B cell (primary cell): ENCODE measurements around a stretch of chr14.

DNA sequence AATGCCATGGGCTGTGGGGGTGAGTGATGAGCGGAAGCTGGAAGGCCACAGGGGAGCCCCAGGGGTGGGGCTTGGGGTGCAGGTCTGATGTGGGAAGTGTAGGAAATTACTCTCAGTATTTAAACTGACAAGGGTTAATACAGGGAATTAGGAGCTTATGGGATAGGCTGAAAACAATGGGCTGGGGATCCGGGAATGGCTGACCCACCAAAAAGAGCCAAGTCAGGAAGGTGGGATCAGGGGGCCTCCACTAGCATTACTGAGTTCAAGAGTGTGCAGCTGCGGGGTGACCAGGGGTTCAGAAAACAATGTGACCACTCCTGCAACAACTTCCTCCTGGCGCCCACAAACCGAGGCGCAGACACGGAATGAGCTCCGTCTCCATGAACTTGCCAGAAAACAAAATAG, 16.7 kb upstream of the YY1 start:
- PRO-cap: no peak
- CAGE, long polyA plus RNA: no peak

DNA sequence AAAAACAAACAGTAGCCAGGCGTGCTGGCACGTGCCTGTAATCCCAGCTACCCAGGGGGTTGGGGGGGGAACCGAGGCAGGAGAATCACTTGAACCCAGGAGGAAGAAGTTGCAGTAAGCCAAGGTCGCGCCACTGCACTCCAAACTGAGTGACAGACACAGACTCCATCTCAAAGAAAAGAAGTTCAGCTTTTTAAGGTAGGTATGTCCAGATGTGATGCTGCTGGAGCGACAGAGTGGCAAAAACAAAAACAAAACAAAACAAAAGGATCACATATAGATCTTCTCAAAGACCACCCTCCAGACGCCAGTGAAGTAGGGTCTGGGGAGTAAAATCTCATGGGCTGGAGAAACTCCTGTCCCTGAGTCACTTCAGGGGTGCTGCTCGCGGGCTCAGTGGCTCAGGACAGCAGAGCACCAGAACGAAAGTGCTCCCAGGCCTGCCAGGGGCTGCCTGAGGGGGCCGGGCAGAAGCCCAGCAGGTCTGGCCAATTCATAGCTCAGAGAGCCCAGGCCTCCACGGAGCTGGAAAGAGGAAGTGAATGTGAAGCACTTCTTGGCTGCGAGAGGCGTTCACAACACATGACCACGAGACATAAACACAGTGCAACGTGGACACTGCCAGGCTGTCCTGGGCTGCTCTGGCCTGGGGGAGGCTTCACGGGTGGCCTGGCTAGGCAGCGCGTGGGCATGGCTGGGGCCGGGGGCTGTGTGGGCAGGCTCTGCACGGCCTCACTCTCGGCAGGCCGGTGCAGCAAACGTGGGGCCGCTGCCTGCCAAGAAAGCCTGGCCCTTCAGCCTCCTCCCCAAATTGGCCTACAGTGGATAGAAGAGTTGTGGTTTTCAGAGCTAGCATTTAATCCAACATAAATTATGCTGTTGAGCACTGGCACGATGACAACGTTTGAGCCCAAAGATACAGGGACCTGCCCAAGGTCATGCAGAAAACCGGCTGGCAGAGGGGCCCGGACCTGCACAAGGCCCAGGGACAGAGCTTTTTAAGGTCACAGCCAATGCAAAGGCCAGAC, 9.0 kb downstream of the SLC25A29 start:
- PRO-cap: no peak
- CAGE, long polyA plus RNA: no peak

DNA sequence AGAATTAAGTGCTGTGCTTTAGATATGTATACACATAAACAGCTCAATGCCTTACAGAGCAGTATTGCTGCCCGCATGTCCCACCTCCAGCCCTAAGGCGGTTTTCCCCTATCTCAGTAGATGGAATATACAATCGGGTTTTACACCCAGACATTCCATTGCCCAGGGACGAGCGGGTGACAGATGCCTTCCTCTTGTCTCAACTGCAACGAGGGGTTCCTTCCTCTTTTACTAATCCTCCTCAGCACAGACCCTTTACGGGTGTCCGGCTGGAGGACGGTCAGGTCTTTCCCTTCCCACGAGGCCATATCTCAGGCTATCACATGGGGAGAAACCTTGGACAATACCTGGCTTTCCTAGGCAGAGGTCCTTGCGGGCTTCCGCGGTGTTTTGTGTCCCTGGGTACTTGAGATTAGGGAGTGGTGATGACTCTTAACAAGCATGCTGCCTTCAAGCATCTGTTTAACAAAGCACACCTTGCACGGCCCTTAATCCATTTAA, 5.9 kb upstream of the SLC25A29 start:
- PRO-cap: unidirectional peak, plus-strand start at position 247 of the sequence
- CAGE, long polyA plus RNA: no peak

DNA sequence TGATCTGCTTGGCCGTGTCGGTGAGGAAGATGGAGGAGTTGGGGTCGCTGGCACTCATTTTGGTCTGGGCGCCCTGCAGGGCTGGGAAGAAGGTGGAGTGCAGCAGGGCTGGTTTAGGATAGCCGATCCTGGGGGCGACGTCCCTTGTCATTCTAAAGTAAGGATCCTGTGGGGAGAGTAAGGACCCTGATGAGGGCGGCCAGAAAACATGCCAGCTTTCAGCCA, 19.2 kb downstream of the SLC25A47 start:
- PRO-cap: no peak
- CAGE, long polyA plus RNA: no peak

DNA sequence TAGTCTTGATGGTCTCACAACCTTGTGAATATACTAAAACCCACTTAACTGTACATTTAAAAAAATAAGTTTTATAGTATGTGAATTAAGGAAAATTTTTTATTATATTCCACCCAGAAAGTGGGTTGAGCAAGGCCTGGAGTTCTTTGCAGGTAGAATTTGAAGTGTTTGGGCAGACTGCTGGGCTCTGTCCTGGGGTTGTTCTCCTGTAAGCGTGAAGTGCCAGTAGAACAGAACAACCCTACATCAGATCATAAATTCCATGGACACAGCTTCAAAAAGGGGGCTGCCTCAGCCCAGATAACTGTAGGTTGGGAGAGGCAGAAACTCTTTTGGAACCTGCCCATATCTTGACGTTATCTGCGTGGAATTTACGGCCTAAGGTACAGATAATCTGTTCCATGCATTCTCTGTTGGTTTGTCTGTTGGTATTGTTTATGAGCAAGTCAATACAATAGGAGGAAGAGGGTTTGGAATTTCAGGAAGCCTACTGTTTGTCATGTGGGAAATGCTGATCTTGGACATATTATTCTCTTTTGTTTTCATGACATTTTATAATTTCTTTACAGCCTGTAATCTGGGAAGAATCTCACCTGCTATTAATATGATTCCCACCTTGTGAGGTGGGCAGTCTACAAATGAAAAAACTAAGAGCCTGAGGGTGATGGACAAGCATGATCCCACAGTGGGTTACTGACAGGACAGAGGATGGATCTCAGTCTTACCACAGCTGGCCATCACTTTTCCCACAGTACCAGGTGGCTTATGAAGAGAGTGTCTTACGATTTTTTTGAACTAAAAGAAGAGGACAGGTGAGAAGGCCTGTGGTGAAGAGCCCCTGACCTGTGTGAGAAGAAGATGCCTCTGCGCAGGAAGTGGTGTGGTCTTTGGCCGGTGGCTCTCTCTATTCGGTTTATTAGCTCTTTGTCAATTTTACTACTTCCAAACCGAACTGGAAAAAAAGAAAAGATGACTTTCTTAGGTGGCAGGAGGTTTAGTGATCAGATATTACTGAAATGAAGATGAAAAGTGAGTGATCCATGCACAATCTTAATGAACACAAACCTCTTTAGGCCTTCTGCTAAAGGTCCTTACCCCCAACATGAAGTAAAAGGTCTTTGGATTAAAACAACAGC, 15.1 kb downstream of the WARS1 start:
- PRO-cap: no peak
- CAGE, long polyA plus RNA: no peak

GRCh38 chr14:100368912-100369825, 6.0 kb downstream of the WARS1 start:
- PRO-cap: no peak
- CAGE, long polyA plus RNA: no peak

GRCh38 chr14:100397996-100398389, 21.7 kb downstream of the WDR25 start:
- PRO-cap: no peak
- CAGE, long polyA plus RNA: no peak

GRCh38 chr14:100425025-100425557, 48.8 kb downstream of the WDR25 start:
- PRO-cap: no peak
- CAGE, long polyA plus RNA: no peak

DNA sequence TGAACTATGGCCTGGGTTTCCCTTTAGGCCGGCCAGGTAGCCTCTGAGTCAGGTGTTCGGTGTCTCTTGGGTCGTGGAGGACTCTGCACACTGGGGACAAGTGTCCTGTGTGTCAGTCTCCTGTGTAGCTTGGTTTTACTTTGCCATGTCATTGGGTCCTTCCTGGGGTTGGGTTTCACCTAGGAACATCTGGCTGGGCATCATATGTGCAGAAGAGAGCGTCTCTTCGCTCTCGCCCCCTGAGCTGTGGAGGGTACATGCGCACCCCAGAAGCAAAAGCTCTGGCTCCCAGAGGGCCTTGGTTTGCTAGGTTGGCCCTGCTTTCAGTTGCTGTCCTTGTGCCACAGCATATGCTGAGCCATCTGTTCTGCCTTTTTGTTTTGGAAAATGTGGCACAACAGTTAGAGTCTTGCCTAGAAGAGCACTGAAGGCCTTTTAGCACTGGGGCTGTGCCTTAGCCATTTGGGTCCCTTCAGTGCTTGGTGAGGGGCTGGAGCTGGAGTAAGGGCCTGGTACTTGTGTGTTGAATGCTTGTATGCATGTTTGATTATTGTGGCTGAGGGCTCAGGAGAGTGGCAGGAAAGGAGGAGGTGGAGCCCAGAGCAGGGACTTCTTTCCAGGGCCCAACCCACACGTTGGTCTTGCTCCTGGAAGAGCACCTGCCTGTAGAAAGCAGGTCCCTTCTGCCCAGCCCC, 60.4 kb downstream of the WDR25 start:
- PRO-cap: no peak
- CAGE, long polyA plus RNA: no peak

DNA sequence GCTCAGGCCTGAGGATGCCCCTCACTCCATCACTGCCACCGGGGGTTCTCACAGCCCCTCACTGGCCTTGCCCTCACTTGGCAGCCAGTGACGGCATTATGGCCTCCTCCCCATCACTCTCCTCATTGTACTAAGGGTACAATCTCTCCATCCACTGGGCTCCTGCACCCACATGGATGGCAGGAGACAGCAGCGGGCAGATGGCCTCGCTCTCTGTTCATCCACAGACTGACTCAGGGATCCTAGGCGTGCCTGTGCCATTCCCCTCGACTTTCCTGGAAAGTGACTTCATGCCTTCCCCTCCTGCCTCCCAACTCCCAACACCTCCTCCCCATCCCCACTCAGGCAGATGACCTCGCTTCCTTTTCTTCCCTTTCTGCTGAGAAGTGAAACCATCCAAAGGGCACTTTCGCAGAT, 29.7 kb downstream of the BEGAIN start:
- PRO-cap: no peak
- CAGE, long polyA plus RNA: no peak

GRCh38 chr14:100669283-100670021, 57.2 kb upstream of the DLK1 start:
- PRO-cap: no peak
- CAGE, long polyA plus RNA: no peak

GRCh38 chr14:100696604-100697173, 30.0 kb upstream of the DLK1 start:
- PRO-cap: no peak
- CAGE, long polyA plus RNA: no peak

DNA sequence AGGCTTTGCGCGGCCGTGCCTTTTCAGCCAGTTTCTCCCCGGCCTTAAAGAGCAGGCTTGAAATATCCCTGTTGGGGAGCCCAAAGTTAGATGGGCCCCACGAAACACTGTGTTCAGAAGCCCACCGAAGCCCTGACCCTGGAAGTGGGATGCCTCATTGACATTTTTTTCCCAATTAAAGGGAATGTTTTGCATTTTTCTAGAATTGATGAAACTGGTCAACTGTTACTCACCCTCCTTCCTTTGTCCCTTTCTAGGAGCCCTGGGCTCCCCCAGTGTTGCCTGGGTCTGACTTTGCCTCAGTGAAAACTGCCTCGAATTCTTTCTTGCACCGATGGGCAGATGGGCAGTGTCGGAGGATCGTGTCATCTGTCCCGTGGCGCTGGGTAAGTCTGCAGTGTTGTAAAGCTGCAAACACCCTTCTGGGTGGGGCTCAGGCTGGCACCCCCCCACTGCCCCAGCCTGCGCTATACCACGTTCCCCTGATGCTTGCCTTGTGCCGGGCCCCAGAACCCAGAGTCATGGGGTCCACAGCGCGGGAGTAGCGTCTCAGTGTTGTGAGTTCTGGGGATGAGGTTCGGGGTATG, 4.7 kb downstream of the RTL1 start:
- PRO-cap: no peak
- CAGE, long polyA plus RNA: no peak

DNA sequence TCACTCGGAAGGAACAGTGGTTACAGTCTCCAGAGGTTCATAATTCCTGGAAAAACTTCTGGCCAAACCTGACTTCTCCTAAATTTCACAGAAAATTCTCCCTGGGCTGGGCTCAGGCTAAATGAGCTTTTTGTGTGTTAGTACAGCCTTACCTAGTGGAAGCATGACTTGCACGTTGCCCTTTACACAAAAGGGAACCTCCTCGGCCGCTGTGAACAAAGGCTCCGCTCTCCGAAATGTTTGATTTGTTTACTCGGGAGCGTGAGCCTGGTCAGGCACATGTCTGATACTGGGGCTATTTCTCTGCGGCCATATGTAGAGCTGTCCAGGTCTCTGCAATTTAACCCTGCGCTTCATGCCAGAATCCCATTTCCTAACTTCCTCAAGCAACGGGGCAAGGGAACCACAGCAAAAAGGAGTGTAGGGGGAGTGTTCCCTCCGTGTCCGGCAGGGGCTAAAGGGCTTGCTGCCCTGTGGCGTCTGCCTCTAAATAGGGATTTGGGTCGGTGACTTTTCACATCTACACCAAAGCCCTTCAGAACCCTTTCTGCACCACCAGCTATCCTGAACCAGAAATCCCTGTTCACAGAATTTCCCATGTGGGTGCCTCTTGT, 3.2 kb downstream of the RTL1 start:
- PRO-cap: no peak
- CAGE, long polyA plus RNA: no peak

DNA sequence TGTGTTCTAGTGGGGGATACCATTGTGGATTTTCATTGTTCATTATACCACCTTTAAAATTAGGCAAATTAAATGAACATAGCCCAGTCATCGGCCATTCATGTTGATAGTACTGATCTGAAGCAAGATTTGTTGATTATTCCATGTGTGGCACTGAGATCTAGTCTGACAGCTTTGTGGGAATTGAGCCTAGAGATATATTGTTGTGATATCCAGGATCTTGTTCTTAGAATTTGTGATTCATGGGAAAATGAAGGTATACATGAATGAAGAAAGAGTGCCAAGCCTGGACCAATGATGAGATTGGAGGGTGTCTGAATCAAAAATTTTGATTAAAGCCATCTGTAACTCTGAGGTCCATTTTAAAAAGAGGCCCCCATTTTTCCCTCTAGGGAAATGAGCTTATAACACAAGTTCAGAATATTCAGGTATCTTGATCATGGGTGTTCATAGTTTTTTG, 39.7 kb upstream of the RTL1 start:
- PRO-cap: no peak
- CAGE, long polyA plus RNA: no peak

DNA sequence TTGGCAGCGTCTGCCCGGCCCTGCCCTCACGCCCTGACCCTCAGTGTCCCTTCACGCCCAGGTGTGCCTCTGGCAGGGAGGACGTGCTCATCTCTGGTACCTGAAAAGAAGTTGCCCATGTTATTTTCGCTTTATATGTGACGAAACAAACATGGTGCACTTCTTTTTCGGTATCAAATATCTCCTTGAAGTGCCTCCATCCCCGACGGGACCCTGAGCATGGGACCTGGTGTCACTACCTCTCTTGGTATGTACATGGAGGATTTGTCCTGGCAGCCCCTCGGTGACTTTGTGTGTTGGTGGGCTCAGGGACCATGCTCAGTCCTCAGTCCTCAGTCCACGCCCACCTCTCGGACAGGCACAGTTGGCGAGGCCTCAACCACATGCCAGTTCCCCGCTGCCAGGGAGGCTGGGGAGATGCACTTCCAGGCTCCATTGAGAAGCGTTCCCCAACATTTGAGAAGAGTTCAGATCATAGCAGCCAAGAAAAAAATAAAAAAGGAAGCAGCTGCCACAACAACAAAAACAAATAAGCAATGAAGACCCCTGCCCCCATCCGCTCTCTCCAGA, 130.2 kb upstream of the RTL1 start:
- PRO-cap: no peak
- CAGE, long polyA plus RNA: no peak

DNA sequence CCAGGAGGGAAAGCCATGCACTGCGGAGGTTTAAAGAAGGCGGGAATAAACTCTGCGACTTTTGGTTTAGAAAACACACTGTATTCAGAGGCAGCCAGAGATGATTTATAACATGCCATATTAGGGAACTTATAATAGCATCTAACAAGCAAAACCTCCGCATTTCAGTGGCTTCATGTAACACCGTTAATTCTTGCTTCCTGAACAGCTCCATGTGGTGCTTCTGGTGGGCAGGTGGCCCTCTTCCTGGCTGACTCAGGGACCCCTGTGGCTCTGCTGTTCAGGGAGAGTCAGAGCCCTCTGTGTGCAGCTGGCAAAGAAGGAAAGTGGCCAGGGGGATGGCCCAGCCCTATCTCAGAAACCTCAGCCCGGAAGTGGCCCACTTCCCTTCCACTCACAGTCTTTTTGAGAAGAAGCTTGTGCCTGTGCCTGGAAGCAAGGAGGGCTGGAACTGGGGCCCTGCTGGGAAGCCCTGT, 217.0 kb upstream of the RTL1 start:
- PRO-cap: bidirectional peak, plus-strand start at position 414 of the sequence, minus-strand start at position 319 of the sequence
- CAGE, long polyA plus RNA: no peak

- PRO-cap: no peak
- CAGE, long polyA plus RNA: no peak
Measured at GRCh38 chr14:101359961-101360979, 401.2 kb upstream of the PPP2R5C start.

DNA sequence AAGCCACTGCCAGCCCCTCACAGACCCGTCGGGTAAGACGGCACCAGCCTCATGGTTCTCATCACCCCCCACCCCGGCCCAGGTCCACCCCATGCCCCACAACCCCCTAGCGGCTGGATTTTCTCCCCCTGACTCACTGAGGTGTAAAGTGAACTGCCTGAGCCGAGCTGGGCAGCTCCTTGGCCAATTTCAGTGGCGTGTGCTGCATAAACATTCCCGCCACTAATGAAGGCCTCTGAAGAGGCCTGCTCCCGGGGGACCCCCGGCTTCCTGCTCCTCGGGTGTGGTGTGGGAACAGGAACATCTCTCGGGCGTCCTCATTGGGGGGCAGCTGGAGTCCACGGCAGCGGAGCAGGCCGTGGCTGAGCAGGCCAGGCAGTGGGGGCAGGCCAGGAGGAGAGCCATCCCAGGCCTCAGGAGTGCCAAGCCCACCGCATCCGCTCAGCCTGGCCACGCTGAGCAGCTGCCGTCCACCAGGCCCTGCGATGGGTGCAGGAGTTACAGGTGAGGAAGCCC, 249.4 kb upstream of the PPP2R5C start:
- PRO-cap: no peak
- CAGE, long polyA plus RNA: no peak

DNA sequence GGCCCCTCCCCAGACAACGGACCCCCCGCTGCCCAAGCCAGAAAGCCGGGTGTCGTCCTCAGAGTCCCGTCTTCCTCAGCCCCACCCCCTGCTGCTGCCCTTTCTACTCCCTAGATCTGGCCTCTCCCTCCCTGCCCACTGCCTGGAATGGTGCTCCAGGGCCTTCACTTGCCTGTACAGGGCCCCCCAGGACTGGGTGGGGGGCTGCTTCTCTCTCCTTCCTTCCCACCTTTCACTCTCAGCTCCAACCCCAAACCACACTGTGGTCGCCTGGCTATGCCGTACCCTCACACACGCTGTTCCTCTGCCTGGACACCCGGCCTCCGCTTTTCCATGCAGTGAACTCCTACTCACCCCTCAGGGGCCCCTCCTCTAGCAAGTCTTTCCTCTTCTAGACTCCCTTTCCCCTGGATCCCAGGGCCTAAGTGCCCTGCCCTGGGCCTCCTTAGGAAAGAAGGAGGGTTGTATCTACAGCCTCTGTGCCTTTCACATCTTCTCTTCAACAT, 225.8 kb upstream of the PPP2R5C start:
- PRO-cap: no peak
- CAGE, long polyA plus RNA: no peak